Thoracic aorta endothelial cell (primary cell): Measurements from ENCODE around the genes DGKG and FETUB.

DNA sequence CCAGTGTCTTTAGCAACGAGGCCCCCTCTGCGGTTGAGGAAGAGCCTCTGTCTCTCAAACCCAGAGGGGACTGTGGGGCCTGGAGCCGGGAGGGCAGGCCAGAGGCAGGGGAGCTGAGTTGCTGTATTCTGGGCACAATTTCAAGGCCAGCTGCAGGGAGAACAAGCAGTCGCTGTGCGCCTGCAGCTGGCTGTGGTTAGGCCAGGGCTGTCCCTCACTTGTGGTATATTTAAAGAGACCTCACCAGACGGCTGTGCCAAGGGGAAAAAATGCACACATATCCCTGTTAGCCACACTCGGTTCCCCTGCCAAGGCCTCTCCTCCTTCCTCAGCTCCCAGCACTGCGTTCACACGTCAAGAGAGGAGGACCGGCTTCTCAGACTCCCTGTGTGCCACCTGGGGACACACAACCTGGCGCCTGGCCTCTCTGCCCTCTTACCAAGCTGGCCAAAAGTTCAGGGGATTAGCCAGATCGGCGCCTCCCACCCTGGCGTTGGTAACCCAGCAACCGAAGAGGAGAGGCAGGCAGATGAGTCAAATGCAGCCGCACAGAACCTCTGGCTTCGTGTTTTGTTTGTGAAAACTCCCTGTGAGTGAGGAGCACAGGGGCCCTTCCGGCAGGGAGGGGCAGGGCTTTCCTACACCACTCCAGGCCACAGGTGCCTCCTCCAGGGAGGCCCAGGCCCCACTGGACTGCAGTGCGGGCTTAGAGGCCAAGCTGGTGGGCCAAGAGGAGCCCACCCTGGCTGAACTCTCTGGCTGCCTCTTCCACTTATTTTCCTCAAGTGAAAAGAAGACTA lies 101.3 kb upstream of the ETV5 start:
- CAGE, long polyA plus RNA, result no peak

- CAGE, long polyA plus RNA, result no peak
These were observed at the start of gene DGKG for GRCh38 chr3:186361504-186362599. Gene DGKG, minus strand, starts transcription at chr3:186362234.

DNA sequence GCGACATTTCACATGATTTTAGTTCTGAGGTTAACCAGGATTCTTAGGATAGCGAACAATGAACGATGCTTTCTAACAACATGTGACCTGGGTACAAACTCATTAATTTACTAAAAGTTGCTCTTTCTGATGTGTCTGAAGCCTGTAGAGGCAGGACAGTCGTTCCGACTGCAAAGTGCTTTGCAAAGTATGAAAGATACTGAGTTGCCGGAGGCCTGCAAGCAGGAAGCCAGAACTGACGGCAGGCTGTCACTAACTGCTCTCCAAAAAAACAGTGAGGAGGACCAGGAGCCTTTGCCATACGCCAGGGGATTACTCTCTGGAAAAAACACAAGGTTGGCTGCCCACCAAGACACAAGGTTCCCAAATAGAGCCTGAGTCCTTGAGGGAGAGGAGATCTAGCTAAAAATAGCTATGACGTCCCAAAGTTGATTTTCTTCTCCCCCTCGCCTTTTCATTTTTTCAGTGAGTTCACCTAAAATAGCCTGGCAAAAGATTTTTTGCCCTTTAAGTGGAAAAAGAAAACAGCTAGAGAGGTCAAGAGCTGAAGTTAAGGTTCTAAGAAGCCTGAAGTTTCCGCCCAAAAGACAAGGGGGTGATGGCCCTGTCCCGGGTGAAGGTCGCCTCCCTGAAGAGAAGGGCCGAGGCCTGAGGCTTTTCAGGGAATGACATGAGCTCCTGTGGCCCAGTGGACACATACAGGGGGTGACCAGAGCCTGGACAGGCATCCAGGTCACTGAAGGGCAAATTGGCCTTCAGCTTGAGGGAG lies 44.7 kb upstream of the DGKG start:
- CAGE, long polyA plus RNA, result no peak

- CAGE, long polyA plus RNA, result no peak
These were observed 50.5 kb downstream of the CRYGS start for GRCh38 chr3:186493522-186494309.

DNA sequence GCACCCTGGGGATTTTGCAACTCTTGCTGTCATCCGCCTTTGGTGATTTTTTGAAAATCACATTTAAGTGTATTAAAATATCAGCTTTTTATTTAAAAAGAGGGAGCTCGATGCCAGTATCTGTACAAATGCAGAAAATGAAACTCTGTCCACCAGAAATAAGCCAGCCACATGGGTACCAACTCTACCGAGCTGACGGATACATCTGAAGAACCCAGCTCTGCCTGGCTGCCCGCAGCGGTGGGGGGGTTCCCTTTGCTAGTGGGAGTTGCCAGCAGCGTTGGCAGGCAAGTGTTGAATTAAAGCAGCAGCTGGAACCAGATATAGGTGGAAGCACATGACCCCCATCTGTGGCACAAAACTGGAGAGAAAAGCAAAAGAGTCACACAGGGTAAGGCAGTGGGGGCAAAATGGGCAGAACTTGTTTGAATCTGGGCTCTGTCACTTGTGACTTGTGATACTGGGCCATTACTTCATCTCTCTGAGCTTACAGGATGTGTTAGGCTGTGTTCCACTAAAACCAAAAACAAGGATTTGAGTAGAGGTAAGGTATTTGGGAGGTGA lies 17.9 kb downstream of the CRYGS start:
- CAGE, long polyA plus RNA, result no peak

- CAGE, long polyA plus RNA, result no peak
These were observed 19.0 kb upstream of the AHSG start for GRCh38 chr3:186593817-186594323.

GRCh38 chr3:186598106-186598910 lies 14.6 kb upstream of the AHSG start:
- CAGE, long polyA plus RNA, result no peak

DNA sequence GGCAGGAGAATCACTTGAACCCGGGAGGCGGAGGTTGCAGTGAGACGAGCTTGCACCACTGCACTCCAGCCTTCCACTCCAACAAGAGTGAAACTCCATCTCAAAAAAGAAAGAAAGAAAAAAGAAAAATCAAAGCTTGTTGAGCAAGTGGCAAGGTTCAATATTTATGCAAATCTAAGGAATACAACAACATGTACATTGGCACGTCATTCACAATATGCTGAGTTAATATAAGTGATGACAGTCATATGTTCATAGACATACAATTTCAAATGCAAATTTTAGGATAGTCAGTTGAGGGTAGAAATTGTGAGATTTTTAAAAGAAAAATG lies 12.5 kb upstream of the AHSG start:
- CAGE, long polyA plus RNA, result no peak

DNA sequence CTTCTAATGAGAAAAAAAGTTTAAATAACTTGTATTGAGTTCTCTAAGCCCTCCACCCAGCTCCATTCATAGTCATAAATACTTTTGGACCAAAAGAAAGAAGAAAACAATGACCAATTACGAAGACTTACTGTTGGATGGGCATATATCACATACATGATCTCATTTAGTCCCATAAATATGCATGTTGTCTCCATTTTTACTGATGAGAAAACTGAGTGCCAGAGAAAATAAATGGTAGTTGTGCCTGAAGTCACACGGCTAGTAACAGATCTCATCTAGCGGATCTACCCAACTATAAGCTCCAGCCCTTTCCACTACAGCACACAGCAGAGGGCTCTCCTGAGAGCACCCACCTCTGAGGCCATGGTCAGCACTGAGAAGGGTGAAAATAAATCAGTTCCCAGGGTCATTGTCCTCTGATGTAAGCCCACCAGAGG lies 6.2 kb upstream of the FETUB start:
- CAGE, long polyA plus RNA, result no peak

DNA sequence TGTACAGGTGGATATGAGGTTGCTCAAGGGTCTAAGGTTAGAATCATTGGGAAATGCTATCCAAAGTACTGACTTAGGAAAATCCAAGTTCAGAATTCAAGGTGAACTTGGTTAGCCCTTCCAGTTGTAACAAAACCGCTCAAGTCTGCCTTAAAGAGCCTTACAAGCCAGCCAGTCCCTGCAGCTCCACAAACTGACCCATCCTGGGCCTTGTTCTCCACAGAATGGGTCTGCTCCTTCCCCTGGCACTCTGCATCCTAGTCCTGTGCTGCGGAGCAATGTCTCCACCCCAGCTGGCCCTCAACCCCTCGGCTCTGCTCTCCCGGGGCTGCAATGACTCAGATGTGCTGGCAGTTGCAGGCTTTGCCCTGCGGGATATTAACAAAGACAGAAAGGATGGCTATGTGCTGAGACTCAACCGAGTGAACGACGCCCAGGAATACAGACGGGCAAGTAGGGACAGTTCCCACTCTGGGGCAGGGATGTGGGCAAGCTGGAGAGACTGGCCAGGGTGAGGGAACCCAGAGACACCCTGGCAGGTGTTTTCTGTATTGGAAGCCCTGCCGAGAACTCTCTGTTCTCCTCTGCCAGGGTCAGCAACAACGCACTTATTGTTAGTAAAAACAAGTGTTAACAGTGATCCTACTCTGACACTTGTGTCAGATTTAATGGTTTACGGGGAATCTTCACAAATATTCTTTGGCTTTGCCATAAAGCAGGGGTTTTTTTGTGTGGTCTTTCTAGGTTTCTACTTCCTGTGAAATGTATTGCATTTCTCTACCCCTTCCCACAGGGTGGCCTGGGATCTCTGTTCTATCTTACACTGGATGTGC lies at the start of gene FETUB:
Gene FETUB (plus strand): TSS at position 163 of the 833 bp plus-strand sequence.
- CAGE, long polyA plus RNA, result no peak

- CAGE, long polyA plus RNA, result no peak
These were observed 1.7 kb downstream of the ADIPOQ start for GRCh38 chr3:186844353-186844562.

GRCh38 chr3:187000671-187001190 lies 70.4 kb downstream of the ST6GAL1 start:
- CAGE, long polyA plus RNA, result no peak

DNA sequence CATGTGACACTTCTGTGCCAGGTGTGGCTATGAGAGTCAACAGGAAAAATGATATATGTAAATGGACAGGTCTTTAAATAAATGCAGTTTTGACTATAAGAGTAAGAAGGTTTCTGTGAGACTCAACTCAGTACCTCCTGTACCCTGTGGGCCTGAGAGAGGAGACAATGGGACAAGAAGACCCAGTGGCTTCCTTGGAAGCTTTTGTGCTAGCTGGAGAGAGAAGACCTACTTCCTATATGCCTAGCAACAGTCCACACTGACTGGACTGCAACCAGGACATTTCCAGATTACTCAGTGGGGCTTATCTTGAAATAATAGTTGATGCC lies 73.9 kb downstream of the RPL39L start:
- CAGE, long polyA plus RNA, result no peak

DNA sequence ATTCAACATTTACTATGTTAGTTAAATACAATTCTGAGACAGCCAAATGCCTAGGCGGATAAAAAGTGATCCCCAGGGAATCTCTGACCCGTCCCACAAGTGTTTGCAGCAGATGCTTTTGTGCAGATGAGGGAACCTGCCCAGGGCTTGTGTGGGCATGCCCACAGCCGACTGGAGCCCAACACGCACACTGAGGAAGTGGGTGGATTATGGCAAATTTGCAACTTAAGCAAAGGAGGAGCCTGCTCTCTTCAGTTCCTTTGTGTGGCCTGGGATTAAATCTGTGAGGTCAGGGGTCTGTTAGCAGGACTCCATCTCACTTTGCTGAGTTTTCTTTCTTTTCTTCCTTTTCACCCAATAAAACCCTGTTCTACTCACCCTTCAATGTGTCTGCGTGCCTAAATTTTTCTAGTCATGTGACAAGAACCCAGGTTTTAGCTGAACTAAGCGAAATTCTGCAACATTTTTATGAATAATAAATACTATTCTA lies 14.0 kb upstream of the RTP1 start:
- CAGE, long polyA plus RNA, result no peak

DNA sequence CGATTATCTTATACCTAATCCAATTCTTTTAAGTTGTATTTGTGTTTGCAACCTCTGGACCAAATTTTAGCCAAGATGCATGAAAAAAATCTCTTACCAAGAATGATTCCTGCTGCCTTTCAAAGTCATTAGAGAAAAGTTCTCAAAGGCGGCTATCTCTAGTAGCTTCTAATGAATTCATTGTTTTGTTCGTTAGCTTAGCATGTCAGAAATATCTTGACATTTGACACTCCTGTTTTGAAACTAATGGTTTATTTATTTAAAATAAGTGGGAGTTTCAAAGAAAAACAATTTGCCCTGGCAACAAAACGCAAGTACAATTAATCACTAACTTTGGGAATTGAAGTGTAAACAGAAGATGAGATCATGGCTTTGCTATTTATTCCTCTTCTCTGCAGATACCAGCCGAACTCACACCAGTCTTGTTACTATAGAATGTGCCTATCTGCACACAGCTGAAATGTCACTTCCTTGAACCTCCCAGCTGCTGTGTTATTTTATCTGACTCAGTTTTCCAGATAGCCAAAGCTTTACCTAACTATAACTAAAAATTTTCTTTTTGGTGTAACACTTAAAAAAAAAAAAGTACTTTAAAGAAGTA lies 27.5 kb downstream of the MASP1 start:
- CAGE, long polyA plus RNA, result no peak

DNA sequence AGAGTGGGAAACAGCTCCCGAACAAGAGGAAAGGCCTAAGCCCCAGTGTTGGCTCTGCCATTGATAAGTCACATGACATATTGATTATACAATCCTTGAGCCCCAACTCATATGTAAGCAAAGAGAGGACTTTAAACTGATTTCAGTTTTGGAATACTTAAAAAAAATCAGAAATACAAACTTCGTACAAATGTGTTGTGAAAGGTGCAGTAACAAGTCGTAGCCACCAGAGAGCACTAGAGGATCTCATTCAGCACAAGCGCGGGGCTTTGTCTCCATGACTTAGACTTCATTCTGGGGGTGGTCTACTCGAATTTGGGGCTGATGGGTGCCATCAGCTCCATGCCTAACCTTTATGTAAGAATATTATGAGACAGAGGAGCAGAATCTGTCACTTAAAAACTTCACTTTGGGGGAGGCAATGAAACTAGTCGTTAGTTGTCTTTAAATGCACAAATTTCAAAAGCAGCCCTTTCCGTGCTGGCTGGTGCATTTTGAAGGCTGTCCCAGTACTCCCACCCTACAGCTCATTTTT lies 27.3 kb upstream of the MASP1 start:
- CAGE, long polyA plus RNA, result no peak

- CAGE, long polyA plus RNA, result no peak
These were observed 7.6 kb downstream of the BCL6 start for GRCh38 chr3:187737672-187737998.

GRCh38 chr3:187738784-187739174 lies 6.5 kb downstream of the BCL6 start:
- CAGE, long polyA plus RNA, result no peak

GRCh38 chr3:187742042-187742991 lies 3.0 kb downstream of the BCL6 start:
- CAGE, long polyA plus RNA, result no peak

DNA sequence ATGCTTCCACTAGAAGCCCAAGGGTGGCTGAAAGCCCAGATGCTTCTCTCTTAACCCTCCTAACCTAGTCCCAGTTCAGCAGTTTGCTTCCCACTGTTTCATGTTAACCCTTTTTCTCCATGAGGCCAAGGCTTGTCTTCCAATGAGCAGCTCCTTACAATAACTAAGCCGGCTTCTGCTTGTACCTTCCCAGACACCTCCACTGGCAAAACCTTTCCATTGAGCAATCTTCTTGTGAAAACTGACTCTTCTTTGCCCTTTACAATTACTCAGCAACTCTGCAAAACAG lies 198.8 kb upstream of the LPP start:
- CAGE, long polyA plus RNA, result no peak